Mononuclear cell (primary cell): ENCODE data around the gene SYT16.

DNA sequence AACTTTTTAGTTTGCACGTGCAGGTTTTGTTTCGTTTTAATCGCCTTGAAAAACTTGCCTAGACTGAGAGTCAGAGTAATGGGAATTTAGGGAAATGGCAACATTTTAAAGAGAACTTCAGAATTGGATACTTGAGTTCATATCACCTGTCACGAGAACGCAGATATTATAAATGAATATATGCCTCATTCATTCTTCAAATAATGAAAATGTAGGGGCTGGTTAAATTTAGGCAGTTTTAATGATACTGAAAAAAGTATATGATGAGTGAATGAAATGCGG lies 1.1 kb downstream of the HIF1A start:
- RRBS = no CpG with 5 or more reads among the region's 6 CpGs

- RRBS = no CpG with 5 or more reads among the region's 7 CpGs
These were observed 12.6 kb upstream of the SNAPC1 start for GRCh38 chr14:61749275-61750420.

- RRBS = 2% methylated on average over 27 of the region's 83 CpGs
These were observed at the start of gene SYT16 for GRCh38 chr14:61812378-61813019. SYT16 (plus strand) TSS chr14:61812703.

- RRBS = no CpG with 5 or more reads among the region's 13 CpGs
These were observed 268.4 kb downstream of the SYT16 start for GRCh38 chr14:62080858-62081357.

- RRBS = no CpG with 5 or more reads among the region's 4 CpGs
These were observed 25.3 kb upstream of the RHOJ start for GRCh38 chr14:63178822-63179372.

DNA sequence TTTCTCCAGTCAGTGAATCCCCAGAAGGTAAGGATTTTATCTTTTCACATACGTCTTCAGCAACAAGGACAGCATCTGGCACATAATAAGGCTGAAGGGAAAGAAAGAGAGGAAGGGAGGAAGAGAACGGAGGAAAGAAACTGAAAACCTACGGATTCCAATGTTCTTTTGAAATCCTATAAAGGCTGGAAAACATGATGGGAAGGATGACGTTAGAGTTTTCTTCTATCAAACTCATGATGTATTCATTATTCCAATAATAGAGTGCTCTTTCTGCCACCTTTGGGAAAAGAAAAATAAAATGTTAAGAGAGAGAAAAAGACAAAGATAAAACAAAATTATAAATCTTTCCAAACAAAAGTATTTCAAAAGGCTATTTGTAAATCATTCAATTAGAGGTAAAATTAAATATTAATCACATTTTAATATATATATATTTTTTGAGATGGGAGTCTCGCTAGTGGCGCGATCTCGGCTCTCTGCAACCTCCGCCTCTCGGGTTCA lies 65.6 kb upstream of the GPHB5 start:
- RRBS = no CpG with 5 or more reads among the region's 10 CpGs

DNA sequence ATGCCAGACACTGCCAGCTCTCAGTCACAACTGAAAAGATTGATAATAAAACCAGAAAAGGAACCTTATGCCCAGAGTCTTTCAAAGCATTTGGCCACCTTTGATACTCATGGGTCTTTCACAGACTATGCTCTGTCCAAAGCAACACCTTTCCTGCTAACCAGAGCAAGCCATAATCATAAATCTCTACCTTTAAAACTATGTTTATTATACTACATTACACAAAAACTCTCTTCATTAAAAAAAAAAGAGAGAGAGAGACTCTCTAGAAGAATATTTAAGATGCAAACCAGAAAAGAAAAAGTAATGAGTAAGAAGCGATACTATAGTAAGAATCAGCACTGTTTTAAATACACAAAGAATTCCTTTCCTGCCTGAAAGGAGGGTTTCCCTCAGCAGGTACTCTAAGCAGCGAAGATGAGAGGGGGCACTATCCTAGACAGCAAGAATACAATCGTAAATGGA lies 28.9 kb downstream of the PPP2R5E start:
- RRBS = no CpG with 5 or more reads among the region's 3 CpGs

DNA sequence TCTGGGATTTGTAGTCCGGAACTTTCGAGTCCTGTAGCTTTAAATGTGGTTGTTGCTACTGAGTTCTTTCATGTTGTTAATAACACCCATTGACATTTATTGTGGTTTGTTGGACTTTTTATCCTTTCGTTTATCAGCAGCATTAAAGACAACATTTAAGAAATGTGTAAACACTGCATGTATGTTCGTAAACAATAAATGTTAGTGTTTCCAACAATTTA lies 719 bp upstream of the WDR89 start:
- RRBS = 0% methylated on average over 1 of the region's 4 CpGs

DNA sequence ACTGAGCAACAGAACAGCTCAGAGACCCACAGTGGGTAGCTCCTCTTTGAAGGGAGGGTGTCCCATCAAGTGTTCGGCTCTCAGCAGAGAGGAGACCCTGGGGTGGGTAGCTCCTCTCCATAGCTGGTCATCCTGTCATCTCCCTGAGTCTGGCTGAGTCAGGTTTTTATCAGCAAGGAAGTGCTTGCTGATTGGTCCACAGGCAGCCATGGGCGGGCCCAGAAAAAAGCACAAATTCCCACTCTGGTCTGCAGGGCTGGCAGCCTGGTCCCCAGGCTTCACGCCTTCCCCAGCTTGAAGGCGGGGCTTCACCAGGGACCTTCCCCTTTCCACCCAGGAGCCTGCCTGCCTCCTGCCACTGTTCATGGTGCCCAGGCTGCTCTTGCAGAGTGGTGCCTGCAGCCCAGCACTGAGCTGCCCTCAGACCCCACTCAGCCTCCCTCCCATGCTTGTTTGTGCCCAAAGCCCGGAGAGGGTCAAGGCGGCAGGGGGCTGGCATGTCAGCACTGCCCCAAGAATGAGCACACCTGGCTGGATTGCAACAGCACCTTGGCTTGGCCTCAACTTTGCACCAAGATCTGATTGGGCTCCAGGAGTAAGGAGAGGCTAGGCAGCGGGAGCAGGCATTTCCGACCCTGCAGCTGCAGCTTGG lies 21.9 kb upstream of the WDR89 start:
- RRBS = no CpG with 5 or more reads among the region's 8 CpGs

GRCh38 chr14:63702041-63702318 lies 25.9 kb downstream of the SGPP1 start:
- RRBS = no CpG with 5 or more reads among the region's 2 CpGs

DNA sequence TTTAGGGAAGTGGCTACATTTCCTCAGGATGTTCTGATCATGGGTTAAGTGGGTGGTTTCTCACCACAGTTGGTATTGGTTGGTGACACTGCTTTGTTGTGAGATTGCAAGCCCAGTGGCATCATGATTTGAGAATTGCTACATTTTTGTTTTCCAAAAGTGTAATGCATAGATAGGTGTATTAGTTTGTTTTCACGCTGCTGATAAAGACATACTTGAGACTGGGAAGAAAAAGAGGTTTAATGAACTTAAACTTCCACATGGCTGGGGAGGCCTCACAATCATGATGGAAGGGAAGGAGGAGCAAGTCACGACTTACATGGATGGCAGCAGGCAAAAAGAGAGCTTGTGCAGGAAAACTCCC lies 47.3 kb downstream of the SYNE2 start:
- RRBS = no CpG with 5 or more reads among the region's 2 CpGs

GRCh38 chr14:64024740-64025551 lies 172.1 kb downstream of the SYNE2 start:
- RRBS = no CpG with 5 or more reads among the region's 2 CpGs

DNA sequence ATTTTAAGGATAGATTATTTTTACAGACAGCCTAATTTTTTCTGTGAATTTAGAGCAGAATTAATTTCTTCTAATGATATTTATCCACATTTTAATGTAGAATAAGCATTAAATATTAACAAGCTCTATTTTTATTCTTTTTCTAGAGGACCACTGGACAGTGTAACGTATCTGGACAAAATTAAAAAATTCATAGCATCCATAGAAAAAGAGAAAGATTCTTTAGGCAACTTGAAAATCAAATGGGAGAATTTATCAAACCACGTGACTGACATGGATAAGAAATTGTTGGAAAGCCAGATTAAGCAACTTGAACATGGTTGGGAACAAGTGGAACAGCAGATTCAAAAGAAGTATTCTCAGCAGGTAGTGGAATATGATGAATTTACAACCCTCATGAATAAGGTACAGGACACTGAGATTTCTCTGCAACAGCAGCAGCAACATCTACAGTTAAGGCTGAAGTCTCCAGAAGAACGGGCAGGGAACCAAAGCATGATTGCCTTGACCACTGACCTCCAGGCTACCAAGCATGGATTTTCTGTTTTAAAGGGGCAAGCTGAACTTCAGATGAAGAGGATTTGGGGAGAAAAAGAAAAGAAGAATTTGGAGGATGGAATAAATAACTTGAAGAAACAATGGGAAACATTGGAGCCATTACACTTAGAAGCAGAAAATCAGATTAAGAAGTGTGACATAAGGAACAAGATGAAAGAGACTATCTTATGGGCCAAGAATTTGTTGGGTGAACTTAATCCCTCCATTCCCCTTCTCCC lies 198.8 kb downstream of the SYNE2 start:
- RRBS = no CpG with 5 or more reads among the region's 3 CpGs

GRCh38 chr14:64082644-64083563 lies 211.3 kb downstream of the ESR2 start:
- RRBS = no CpG with 5 or more reads among the region's 9 CpGs

GRCh38 chr14:64109584-64110228 lies 184.5 kb downstream of the ESR2 start:
- RRBS = no CpG with 5 or more reads among the region's 1 CpG

- RRBS = no CpG with 5 or more reads among the region's 4 CpGs
These were observed 17.1 kb downstream of the MTHFD1 start for GRCh38 chr14:64405101-64405709.

DNA sequence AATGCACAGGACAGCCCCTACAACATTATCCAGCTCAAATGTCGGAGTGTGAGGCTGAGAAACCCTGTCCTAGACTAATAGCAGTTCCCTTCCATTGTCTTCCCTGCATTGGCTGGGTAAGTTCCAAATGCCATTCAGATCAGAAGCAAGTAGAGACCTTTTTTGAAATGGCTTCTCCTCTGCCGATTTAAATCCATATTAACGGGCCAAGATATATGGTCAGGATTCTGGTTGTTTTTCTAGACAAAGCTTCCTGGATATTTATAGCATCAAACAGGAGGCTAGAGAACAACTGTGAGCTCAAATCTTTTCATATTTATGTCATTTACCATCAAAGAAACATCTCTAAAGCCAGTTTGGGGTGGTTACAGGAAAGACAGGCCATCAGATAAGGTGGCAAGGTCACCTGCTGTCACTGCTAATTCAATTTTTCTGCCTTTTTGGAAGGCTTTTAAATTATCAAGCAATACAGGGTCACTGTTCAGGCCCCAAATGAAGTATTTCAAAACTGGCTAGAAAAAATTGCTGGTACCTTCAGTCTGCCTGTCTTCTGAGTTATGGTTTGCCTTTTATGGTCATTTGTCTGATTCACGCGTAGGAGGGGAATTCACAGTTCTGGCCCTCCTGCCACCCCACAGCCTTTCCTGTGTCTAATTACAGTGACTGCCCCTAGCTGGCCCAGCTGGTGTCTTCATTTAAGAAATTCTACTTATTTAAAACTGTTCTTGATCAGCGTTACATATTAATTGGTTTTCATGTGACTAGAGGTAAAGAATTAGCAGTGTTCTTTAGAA lies 20.0 kb upstream of the AKAP5 start:
- RRBS = no CpG with 5 or more reads among the region's 6 CpGs

GRCh38 chr14:64487735-64488190 lies 15.9 kb downstream of the ZBTB25 start:
- RRBS = no CpG with 5 or more reads among the region's 6 CpGs

- RRBS = no CpG with 5 or more reads among the region's 9 CpGs
These were observed 1.3 kb downstream of the ZBTB25 start for GRCh38 chr14:64502273-64502854.